Glomerular endothelial cell (primary cell): Measurements from ENCODE around the genes RHCE, FAM110D and ZNF593OS.

DNA sequence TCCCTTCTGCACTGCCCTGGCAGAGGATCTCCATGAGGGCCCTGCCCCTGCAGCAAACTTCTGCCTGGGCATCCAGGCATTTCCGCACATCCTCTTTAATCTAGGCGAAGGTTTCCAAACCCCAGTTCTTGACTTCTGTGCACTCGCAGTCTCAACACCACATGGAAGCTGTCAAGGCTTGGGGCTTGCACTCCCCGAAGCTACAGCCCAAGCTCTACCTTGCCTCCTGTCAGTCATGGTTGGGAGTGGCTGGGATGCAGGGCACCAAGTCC, 3.6 kb upstream of the TMEM50A start:
- RAMPAGE, long total RNA: no peak

- RAMPAGE, long total RNA: no peak
These were observed at the start of gene RHCE for GRCh38 chr1:25420628-25421067. Gene RHCE, minus strand, starts transcription at chr1:25420825.

DNA sequence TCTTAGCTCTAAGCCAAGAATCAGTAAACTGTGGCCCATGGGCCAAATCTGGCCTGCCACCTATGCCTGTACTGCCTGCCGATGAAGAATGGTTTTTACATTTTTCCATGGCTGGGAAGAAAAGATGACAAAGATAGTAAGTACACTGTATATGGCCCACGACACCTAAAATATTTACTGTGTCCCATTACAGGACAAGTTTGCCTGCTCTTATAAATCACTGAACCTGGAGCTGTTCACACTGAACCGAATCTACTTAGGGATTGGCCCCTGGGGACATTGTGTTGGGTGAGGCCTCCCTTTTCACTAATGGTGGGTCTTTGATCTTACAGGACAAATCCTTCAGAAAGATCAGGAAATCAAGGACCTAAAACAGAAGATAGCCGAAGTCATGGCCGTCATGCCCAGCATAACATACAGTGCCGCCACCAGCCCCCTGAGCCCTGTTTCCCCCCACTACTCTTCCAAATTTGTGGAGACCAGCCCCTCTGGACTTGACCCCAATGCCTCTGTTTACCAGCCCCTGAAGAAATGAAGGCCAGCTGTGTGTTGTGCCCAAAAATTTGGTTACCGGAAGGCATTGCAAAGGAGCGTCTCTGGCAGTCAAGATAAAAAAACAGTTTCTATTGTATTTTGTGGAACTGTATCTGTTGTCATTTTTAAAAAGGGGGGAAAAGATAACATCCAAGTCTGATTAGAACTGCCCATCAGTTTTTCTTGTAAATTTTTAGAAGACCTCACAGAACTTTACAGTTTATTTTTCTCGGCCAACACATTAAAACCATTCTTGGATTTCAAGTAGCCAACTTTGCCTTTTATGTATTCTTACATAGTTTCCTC, 45.3 kb upstream of the LDLRAP1 start:
- RAMPAGE, long total RNA: no peak

- RAMPAGE, long total RNA: no peak
These were observed 23.6 kb downstream of the LDLRAP1 start for GRCh38 chr1:25566766-25567660.

- RAMPAGE, long total RNA: no peak
These were observed 1.3 kb downstream of the MAN1C1 start for GRCh38 chr1:25617737-25618543.

DNA sequence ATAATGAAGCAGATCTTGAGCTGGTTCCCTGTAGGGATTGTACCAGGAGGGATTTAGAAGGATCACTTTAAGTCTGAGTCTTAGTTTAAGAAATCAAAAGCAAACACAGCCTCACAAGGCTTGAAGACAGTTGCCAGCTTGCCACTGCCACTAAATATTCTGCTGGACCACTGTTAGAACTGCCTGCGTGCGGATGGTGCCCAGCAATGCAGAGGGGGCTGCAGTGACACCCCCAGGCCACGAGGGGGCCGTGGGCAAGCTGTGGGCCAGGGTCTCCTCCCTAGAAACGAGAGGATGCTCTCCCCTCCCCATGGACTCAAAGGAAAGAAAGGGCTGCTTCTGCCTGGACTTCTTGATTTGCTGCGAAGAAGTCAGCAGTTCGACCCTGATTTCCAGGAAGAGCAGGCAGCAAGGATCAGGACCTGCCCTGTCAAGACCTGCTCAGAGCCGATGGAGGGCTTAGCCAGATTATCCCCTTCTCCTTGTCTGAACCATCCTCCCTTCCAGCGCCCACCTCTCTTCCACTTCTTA, 2.5 kb downstream of the MAN1C1 start:
- RAMPAGE, long total RNA: no peak

DNA sequence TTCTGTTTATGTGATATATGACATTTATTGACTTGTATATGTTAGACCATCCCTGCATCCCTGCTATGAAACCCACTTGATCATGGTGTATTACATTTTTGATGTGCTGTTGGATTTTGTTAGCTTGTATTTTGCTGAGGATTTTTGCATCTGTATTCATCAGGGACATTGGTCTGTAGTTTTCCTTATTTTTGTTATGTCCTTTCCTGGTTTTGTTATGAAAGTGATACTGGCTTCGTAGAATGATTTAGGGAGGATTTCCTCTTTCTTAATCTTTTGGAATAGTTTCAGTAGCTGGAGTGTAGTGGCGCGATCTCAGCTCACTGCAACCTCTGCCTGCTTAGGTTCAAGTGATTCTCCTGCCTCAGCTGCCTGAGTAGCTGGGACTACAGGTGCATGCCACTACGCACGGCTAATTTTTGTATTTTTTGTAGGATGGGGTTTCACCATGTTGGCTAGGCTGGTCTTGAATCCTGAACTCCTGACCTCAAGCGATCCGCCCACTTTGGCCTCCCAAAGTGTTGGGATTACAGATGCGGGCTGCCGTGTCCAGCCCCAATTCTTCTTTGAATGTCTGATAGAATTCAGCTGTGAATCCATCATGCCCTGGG, 15.0 kb downstream of the MAN1C1 start:
- RAMPAGE, long total RNA: no peak

DNA sequence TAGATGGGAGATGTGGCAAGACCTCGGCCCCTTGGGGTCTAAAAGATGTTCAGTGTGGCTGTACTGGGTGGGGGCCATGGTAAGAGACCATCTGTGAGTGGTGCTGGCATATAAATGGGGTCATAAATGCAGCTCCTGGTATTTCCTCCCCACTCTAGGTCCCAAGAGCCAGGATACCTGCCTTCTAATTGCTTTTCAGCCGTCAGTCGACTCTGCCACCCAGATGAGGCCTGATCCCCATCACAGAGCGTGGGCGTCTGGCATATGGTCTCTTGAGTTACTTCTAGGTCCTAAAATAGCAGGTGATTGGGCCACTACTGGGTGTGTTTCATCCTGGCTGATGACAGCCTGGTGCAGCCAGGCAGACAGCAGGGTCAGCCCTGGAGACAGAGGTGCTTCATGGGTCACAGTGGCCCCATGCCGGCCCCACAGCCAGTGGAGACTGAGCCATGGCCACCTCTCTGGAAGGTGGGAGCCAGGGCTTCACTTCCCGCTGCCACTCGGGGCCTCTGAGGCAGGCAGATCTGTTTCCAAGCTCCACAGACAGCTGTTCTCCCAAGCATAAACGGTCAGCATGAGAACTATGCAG, 82.9 kb downstream of the MAN1C1 start:
- RAMPAGE, long total RNA: no peak

DNA sequence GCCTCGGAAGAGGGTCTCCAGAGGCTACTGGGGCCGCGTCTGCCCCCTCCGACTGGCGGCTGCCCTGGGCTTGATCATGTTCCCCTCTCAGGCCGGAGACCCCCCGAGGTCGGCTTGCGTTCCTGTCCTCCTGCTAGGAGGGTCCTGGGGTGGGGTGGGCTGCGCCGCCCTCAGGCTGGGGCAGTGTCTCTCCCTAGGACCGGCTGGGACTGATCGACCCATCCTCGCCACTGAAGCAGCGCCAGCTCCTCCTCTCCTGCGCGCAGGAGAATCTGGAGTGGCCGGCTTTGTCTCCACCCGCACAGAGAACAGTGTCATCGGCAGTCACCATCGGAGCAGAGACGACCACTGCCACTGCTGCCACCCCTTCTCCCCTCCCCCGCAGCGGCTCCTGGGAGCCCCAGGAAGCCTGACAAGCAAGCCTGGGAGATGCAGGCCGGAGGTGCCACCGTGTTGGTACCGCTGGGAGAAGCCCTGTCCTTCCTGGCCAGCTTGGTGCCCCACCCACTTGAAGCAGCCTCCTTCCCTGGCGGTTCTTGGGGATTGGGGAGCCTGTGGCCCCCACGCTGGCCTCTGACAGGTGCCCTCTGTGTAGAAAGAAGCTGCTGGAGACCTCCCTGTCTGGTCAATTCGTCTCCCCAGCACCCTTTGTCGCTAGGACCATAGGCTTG, 696 bp upstream of the SLC30A2 start:
- RAMPAGE, long total RNA: no peak

- RAMPAGE, long total RNA: start-site peak on the plus strand at chr1:26159006-26159082, 18 and 41 reads in 2 replicates
These were observed at the start of gene FAM110D for GRCh38 chr1:26158588-26159162. Gene FAM110D, plus strand, starts transcription at chr1:26159079.

GRCh38 chr1:26170389-26170805, 689 bp downstream of the ZNF593 start:
- RAMPAGE, long total RNA: no peak

GRCh38 chr1:26171559-26172302, at the start of gene ZNF593OS:
Gene ZNF593OS, minus strand, starts transcription at chr1:26171832.
- RAMPAGE, long total RNA: no peak

DNA sequence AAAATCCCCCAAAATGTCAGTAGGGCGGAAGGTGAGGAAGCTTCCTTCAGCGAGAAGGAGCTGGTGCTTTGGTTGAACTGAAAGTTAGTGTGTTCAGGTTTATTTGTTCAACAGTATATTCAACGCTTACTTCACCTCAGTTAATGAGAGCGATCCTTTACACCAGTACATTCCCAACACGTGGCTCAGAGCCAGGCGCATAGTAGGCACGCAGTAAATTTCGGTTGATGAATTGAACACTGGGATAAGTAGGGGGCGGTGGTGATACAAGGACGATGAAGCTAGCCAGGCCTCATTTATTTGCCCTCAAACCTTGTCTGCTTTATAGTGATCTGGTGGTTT, 972 bp downstream of the CEP85 start:
- RAMPAGE, long total RNA: no peak

DNA sequence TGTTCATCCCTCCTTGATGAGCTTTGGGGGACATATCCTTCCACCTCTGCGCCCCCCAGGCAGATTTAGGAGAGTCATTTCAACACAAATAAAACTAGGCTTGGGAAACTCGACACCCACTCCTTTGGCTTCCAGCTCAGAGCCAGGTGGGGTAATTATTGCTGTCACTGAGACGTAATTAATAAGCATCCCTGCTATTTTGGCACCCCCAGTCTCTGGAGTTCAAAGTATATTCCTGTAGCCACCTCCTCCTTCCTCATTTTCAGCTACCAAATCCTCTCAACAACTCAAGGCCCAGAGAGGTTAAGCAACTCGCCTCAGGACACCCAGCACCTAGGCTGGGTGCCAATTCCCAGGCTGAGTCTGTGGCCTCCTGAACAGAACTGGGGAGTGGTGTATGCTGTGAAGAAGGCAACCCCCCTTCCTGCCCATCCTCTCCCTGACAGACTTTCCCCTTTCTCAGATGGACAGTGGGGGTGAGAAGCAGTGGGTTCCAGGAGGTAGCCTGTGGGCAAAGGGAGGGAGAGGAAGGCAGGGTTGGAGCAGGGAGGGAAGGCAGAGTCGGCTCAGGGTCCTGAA, 482 bp downstream of the CRYBG2 start:
- RAMPAGE, long total RNA: no peak

GRCh38 chr1:26560612-26561233, 31.2 kb downstream of the RPS6KA1 start:
- RAMPAGE, long total RNA: no peak

- RAMPAGE, long total RNA: no peak
These were observed 35.4 kb downstream of the ARID1A start for GRCh38 chr1:26731099-26731769.

DNA sequence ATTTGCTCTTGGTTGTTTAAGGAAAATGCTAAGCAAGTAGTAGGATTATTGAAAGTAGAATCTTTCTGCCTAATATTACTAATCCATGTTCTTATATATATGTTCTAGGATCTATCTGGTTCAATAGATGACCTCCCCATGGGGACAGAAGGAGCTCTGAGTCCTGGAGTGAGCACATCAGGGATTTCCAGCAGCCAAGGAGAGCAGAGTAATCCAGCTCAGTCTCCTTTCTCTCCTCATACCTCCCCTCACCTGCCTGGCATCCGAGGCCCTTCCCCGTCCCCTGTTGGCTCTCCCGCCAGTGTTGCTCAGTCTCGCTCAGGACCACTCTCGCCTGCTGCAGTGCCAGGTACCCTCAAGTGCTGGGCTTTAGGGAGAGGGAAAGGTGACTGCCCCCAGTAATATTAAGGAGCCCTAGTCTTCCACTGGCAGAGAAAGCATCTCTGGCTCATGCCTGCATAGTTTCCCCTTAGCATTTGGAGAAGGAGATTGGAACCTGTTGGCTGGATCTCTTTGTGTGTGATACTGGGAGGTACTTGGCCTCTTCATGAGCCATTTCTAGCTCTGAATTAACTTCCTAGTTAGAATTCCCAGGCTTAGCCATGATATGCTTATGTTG, 26.9 kb upstream of the PIGV start:
- RAMPAGE, long total RNA: no peak

DNA sequence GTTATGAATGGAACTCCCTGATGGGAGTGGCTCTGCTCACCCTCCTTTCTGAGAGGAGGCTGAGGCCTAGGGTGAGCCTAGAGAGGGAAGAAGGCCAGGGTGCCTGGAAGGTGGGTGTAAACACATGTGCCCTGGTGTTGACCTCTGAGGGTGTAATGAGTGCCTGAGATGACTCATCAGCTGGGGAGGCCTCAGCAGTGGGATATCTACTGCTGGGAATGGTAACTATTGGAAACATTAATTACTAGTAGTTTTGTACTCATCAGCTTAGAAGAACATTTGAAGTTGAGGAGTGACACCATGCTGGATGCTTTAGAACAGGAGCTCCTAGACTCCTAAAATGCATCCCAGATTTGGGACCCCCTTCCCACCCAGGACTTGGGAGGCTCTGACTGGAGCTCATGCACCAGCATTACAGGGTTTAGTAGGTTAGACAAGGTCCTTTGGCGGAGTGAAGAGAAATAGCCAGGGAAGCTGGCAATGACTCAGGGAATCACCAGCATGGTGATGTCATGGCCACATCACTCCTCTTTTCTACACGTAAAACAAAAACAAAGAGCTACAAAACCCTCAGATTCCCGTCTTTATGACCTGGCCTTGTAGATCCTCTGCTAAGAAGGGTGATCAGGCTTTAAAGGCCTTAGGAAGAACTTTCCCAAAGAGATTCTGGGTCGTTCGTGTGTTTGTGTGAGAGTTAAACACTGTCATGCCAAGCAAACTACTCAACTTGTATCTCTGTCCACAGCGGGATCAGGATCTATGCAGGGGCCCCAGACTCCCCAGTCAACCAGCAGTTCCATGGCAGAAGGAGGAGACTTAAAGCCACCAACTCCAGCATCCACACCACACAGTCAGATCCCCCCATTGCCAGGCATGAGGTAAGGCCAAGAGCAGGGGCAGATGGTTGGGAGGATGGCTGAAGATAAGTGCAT, 15.7 kb upstream of the PIGV start:
- RAMPAGE, long total RNA: no peak

DNA sequence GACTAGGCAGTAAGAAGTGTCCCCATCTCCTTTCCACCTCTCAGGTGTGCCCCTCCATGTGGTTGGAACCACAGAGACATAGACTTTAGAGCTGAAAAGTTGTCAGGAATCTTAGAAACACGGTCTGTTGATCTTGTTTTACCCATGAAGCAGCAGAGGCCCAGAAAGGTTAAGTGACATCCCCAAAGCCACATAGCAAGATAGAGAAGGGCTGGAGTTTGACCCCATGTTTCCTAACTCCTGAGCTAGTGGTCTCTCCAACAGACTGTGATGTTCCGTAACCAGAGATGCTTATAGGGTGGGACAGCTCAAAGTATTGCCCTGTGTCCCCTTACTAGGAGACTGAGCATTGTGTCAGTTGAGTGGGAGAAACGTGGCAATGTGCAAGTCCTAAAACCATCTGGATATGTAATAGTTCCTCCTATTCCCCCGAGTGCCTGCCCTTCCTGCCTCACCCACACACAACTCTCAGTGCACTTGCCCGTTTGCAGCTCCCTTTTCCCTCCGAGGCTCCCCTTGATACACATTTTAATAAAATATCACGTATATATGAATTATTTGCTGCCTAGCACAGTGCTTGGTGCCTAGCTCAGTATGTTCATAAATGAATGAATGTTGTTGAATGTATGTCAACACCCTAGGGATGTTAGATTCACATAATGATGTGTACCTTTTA, 3.3 kb downstream of the PIGV start:
- RAMPAGE, long total RNA: no peak

- RAMPAGE, long total RNA: no peak
These were observed 7.1 kb downstream of the ZDHHC18 start for GRCh38 chr1:26833214-26834268.